ENCODE measurements around a stretch of chr22.

DNA sequence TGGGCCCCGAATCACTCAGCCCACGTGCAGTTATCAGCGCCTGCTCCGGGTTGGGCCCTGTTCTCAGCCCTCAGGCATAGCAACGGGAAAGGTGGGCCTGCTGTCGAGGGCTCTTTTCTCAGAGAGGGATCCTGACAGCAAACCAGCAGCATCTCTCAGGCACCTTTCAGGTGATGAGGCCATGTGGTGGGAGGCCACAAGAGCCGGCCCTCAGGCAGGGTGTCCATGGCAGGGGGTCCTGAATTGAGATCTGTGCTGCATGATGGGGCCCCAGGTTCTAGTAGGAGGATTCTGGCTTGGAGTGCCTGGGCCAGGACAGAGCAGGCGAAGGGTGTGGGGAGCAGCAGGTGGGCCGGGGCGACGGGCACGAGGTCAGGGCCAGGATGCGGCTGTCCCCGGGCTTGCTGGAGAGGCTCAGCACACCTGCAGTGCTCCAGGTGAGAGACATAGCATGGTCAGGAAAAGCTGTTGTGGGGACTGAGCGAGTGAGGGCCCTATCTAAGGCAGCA is 280.6 kb downstream of the TBC1D22A start:
- PRO-cap, 2 experiments, result no peak in any of the 2 experiments

DNA sequence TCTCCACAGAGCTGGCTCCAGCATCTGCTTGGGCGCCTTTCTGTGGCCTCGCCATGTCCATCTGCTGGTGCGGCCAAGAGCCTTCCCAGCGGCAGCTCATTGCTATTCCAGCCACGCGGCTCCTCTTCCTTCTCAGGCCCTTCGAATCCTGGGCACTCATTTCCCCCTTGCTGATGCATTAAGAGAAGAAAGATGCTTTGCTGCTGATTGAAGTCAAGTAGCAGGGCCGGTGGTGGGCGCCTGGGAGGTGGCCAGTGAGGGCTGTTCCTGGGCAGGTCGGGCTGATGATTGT is 292.0 kb downstream of the TBC1D22A start:
- PRO-cap, 2 experiments, result no peak in any of the 2 experiments

GRCh38 chr22:47088467-47088942 is 326.1 kb downstream of the TBC1D22A start:
- PRO-cap, 2 experiments, result no peak in any of the 2 experiments

- PRO-cap, 2 experiments, result no peak in any of the 2 experiments
Measured at GRCh38 chr22:47631322-47632454, 857.7 kb upstream of the TAFA5 start.

DNA sequence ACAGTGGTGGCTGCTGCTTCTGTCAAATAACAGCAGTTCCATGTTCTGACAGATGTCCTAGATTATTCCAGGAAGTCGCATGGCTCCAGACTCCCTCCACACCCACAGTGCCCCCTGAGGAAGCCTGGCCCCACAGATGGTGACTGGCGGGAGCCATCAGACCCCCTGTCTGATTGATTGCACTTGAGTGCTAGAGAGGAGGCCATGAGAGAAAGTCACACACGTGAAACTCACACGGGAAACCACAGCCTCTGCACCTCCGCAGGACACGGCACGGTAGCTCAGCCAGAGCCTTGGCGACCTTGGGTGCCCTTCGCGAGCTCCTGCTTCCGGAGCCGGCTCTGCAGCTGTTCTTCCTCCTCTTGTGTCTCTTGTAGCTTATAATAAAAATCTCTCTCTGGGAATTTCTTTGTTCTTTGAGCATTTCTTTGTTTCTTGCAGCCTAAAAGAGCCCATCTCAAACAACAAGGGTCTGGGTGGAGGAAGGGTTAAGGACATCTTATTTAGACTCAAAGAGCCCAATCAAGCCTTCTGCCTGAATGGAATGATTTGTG is 570.8 kb upstream of the TAFA5 start:
- PRO-cap, 2 experiments, result no peak in any of the 2 experiments

DNA sequence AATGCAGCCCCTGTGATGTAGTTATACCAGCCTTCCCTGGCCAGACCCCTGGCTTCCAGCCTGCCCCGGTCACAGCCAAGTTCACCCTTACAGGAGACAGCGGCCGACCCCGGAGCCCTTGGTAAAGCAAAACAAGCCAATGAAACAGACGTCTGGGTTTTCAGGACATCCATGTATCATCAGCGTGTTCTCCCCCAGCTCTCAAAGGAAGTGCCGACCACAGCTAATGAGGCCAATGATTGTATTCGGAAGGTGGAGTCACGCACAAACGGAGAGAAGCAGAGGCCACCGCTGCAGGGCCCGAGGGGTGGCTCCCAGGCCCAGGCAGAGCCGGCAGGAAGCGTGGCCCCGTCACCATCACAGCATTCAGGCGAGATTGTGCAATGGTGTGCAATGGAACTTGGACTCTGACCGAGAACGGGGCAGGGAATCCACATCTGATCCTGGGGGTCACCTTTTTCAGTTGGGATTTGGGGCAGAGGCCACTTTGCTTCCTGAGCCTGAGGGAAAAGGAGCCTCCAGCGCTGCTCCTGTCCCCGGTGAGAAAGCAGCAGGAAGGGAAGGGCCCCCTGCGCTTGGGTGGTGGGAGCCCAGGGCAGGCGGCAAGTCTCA is 92.6 kb upstream of the TAFA5 start:
- PRO-cap, 2 experiments, result no peak in any of the 2 experiments

DNA sequence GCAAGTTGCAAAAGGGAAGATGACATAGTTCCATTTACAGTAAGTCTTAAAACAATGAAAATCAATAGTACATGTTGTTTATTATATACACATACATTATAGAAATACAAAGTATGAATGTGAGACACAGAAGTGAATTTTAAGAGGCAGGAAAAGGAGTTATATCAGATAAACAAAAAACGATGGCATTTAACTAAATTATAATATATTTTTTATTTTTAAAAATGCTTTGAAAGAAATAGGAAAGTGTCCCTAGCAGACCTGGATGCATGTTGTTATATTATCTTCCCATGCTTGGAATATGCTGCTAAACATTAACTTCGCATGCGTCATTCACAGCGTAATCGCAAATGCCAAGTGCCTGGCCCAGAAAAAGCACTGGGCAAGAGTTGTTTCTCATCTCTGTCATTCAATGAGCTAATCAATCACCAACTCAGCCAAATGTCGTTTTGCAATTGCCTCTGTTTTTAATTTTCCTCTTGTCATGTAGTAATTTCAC is 83.7 kb upstream of the TAFA5 start:
- PRO-cap, 2 experiments, result no peak in any of the 2 experiments

DNA sequence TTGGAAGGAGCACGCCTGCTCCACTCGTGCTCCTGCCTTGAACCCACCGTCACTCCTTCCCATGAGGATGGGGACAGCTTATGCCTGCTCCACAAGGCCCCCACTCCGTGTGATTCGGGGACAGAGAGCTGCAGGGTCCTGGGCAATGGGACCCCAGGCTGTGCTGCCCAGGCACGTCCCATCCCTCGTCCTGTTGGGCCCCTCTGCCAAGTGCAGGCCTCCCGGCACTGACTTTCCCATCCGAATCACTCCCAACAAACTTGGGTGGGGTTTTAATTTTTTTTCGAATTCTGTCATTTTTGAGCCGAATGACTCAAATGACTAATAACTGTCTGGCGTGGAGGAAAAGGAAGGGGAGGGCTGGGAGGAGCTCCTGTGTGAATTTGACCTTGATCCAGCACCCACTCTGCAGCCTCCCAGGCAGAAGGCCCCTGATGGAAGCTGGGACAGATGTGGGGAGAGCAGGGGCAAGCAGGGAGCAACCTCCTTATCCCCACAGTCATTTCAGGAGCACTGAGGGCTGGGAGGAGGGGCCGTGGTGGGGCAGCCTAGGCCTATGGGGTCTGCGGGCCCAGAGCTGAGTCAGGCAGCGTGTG is 165.1 kb downstream of the TAFA5 start:
- PRO-cap, 2 experiments, result no peak in any of the 2 experiments

GRCh38 chr22:48675958-48676379 is 186.6 kb downstream of the TAFA5 start:
- PRO-cap, 2 experiments, result no peak in any of the 2 experiments

- PRO-cap, 2 experiments, result peak in 1 of 2 experiments; most common minus-strand start chr22:49621935 (in 1)
Measured at GRCh38 chr22:49621769-49622220, 205.9 kb downstream of the BRD1 start.

DNA sequence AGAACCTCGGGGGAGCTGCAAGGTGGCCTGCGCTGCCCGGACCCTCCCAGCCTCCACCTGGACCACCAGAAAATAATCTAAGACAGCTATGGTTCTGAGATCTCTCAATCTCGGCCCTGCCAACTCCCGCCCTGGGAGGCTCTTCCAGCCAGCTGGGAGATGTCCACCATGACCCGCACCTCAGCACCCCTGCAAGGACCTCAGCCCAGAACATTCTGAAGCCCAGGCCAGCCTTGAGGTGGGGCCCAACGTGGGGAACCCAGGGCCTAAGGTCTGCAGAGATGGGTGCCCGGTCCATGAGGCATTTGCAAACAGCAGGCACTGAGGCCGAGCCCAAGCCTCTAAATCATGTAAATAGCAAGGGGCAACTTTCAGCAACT is 47.1 kb downstream of the BRD1 start:
- PRO-cap, 2 experiments, result no peak in any of the 2 experiments

DNA sequence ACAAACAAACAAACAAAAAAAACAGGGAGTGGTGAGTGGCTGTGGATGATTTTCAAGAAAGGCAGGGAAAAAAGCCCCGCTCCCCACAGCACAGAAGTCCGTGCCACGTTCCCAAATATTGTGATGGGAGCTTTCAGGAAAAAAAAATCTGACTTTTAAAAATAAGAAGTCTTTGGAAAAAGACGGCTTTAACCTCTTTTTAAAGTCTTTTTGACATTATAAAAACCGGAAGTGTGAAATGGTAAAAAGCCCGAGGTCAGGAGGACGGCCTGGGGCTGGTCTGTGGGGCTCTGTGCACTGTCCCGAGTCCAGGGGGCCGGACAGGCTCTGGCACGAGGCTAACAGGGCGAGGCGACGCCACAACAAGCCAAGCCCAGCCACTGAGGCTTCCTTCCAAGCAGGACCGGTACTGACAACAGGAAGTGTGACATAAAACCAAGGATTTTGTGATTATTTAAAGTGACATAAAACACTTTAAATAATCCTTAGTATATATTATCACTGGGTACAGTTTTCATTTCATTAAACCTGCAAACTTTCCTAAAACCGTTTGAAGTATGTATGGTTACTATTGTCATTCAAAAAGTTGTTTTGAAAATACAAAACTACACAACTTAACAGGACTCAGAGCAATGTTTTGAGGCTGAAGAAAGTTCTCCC is 39.2 kb downstream of the BRD1 start:
- PRO-cap, 2 experiments, result no peak in any of the 2 experiments

GRCh38 chr22:49796550-49796761 is 31.2 kb downstream of the BRD1 start:
- PRO-cap, 2 experiments, result no peak in any of the 2 experiments

DNA sequence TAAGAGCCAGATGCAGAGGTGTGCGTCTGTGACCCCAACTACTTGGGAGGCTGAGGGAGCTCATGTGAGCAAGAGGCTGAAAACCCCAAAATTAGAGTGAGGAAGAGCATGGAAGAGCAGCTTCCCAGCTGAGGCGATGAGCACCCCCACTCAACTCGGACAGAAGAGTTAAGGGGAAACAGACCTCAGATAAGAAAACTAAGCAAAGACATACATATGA is 21.4 kb downstream of the BRD1 start:
- PRO-cap, 2 experiments, result no peak in any of the 2 experiments

DNA sequence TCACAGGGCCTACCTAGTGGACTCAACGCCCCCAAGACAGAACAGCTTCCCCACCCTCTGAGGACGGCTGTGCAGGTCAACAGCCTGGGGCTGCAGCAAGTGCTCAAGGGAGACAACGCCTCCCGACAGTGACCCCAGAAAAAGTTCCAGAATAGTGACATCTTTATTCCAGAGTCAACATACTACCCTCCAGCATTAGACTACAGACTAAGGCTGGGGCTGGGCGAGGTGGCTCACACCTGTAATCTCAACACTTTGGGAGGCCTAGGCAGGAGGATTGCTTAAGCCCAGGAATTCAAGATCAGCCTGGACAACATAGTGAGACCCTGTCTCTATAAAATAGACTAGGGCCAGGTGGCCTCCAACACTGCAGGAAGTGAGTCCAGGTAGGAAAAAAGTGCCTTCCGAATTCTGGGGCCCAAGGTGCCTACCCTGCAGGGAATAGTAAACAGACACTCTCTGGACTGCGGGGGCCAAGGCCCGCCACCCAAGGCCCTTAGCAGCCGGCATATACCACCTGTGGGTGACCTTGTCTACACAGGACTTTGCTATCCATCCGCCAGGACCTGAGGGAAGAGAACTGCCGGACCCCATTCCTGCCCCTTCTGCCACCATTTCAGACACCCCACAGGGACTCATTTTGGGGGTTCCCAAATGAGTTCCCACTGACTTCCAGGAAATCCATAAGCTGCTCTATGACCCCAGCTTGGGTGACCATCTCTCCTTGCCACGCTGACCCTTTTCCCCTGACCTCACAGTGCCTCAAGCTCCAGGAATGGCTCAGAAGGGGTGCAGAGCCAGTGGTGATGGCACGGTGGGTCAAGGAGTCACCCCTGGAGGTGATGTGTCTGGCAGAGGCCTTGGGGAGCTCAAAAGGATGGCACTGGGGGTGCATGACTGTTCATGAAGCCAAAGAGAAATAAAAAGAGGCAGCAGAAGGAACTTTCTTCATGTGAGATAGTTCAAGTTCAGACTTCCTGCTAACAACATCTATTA is 11.0 kb downstream of the BRD1 start:
- PRO-cap, 2 experiments, result no peak in any of the 2 experiments

GRCh38 chr22:49849277-49849653 is 4.4 kb upstream of the ZBED4 start:
- PRO-cap, 2 experiments, result no peak in any of the 2 experiments

DNA sequence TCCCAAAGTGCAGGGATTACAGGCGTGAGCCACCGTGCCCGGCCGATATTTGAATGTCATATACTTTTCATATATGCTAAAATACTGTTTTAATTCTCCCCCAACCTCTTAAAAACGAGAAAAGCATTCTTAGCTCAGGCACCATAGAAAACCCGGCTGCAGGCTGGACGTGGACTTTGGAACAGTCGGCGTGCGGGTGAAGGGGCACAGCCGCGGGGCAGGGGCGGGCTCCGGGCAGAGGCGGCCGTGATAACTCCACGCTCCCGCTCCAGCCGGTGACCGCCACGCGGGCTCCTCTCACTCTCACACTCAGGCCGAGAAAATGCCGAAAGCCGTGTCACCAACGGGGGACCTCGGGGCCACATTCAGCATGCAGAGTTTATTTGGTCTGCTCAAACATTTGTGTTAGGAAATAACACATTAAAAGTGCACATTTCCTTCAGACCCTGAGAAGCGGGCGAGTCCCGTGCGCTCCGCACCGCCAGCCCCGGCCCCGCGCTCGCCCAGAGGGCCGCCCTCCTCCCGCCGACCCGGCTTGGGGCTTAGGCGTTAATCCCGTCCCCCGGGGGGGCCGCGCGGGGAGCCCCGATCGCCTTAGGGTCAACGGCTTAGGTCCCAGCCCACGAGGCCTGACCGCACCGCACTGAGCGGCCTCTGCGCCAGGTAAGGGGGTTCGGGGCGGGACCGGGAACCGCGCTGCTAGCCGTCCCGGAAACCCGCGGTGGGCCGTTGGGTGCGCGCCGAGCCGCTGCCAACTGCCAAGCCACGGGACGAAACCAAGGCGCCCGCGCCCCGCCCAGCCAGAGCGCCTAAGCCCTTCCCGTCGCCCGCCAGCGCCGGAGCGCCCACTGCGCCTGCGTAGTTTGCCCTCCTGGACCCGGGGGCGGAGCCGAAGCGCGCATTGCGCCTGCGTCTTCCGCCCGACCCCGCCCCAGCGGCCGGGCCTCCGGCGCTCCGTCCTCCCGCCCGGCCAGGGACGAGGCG is 595 bp upstream of the ZBED4 start:
- PRO-cap, 2 experiments, result peak in 1 of 2 experiments; most common minus-strand start position 850 of the sequence (in 1)

DNA sequence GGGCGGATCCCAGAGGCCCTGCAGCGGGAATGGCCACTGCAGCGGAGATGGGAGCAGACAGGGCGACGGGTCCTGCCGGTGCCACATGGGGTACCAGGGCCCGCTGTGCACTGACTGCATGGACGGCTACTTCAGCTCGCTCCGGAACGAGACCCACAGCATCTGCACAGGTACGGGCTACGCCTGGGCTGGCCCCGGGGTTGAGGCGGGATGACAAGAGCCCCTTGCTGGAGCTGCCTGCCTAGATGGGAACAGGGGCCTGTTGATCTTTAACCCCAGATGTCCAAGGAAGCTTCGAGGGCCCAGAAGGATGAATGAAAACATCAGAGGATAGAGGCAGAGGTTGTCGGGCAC is 3.1 kb downstream of the CRELD2 start:
- PRO-cap, 2 experiments, result no peak in any of the 2 experiments

DNA sequence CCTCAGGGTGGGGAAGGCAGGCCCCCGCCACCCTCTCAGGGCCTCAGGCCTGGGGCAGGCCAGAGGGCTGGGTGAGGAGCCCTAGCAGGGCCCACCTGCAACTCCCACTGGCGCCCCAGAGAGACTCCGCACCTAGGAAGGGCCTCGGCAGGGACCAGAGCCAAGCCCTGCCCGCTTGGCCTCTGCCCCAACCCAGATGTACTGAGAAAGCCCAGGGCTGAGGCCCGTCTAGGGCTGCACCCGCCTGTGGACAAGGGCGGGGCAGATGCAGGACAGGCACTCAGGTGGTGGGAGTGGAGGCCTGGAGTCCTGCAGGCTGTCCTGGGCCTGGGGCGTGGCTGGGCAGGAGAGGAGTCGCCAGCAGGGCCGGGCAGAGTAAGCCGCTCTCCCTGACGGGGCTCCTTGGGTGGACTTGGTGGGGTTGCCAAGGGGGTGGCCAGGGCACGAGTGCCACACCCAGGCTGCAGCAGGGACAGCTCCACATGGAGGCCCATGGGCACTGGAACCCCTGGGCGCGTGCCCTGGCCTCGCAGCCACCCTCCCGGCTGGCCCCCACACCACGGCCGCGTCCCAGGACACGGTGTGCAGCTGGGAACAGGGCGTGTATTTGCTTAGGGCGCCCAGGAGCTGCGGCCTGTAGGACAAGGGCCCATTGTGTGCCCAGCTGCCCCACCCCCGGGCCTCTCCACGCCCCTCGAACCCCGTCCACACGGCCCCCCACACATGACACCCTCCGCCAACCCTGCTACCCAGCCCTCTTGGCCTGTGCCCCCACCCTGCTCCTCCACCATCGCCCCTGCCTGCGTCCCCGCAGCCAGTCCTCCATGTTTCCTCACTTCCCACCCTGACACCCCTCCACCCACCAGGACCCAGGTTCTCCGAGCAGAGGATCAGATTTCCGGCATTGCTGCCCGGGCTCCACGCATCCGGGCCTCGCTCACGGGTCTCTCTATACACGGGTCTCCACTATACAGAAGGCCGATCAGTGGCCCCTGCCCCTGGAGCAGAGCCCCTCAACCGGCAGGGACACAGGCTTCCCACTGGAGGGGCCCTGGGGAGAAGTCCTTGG is 11.3 kb upstream of the PIM3 start:
- PRO-cap, 2 experiments, result no peak in any of the 2 experiments

GRCh38 chr22:49951780-49952035 is 8.9 kb upstream of the PIM3 start:
- PRO-cap, 2 experiments, result no peak in any of the 2 experiments